ENCODE data around the genes AGPS and PLEKHA3.

DNA sequence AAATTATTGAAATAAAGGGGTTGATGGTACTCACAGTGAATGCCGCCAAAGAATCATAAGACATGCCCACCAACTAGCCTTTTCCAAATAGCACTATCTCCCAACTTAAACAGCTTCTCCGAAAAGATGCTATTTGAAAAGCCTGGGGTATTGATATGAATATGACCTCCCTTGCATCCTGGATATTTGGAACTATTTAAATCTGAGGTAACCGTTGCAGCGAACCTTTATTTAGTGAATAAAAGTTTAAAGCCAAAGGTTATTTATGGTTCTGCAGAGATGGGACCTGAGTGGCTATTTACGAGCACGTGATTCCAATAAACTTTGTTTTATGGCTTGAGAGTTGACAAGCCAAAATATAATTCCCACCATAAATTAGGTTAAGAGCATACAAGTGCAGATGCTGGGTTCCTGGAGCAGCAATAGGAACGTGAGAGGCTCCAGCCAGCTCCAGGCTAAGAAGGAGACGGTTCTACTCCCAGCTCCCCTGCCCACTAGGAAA is 5.3 kb upstream of the HOXD4 start:
- PRO-cap, 6 experiments: no peak in any of the 6 experiments
- RAMPAGE, long total RNA, 2 experiments: no peak in any of the 2 experiments
- RRBS: no CpG with 5 or more reads among the region's 8 CpGs

DNA sequence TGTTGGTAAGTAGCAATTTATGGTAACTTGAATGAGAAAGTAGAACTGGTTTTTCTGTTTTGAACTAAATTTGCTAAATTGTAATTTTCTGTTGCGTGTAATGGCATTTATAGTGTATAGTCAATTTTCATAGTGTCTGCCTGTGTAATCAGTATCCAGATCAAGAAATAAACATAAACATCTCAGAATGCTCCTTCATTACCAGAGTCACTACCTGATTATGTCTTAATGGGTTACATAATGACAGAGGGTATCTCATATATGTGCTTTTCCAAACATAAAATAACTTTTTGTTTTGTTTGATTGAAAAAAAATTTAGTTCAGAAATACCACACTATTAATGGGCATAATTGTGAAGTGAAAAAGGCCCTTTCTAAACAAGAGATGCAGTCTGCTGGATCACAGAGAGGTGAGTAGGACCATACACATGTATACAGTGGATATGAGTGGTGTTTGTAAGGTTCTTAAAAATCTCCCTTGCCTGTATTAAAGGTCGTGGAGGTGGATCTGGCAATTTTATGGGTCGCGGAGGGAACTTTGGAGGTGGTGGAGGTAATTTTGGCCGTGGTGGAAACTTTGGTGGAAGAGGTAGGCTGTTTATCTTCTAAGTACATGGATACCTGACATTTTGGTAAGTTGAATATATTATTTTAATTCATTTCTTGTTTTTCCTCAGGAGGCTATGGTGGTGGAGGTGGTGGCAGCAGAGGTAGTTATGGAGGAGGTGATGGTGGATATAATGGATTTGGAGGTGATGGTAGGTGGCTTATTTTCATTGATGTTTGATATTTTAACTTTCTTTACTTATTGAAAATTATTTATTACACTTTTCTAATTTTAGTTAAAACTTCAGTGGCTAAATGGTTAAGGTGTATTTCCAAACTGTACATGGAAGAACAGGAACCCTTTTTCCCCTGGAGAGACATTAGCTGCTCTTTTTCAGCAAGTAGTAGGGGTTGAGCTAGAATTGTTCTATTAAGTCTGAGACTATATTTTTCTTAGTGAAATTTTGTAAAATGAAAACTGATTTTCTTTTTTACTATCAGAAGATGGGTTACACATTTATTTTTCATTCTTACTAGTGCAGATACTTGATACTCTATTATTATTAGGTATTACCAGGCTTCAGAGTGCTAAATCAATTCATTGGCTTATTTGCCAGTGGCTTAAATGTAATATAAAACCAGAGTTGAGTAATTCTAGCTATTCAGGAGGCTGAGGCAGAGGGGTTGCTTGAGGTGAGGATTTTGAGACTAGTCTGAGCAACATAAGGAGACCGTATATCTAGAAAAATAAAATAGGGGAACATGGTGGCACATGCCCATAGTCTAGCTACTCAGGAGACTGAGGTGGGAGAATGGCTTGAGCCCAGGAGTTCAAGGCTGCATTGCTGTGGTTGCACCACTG is 4.1 kb downstream of the HNRNPA3 start:
- PRO-cap, 6 experiments: peak in 1 of 6 experiments; most common plus-strand start position 384 of the sequence (in 1)
- RAMPAGE, long total RNA, 2 experiments: no peak in any of the 2 experiments
- RRBS: no CpG with 5 or more reads among the region's 6 CpGs

- PRO-cap, 6 experiments: no peak in any of the 6 experiments
- RAMPAGE, long total RNA, 2 experiments: start-site peak on the minus strand in 1 of 2 experiments, at chr2:177234007-177234266 at its widest, 19 to 23 reads per replicate
- RRBS: no CpG with 5 or more reads among the region's 4 CpGs
These were observed 21.5 kb downstream of the HNRNPA3 start for GRCh38 chr2:177233805-177234720.

GRCh38 chr2:177240607-177241414 is 23.7 kb downstream of the NFE2L2 start:
- PRO-cap, 6 experiments: no peak in any of the 6 experiments
- RAMPAGE, long total RNA, 2 experiments: no peak in any of the 2 experiments
- RRBS: no CpG with 5 or more reads among the region's 2 CpGs

DNA sequence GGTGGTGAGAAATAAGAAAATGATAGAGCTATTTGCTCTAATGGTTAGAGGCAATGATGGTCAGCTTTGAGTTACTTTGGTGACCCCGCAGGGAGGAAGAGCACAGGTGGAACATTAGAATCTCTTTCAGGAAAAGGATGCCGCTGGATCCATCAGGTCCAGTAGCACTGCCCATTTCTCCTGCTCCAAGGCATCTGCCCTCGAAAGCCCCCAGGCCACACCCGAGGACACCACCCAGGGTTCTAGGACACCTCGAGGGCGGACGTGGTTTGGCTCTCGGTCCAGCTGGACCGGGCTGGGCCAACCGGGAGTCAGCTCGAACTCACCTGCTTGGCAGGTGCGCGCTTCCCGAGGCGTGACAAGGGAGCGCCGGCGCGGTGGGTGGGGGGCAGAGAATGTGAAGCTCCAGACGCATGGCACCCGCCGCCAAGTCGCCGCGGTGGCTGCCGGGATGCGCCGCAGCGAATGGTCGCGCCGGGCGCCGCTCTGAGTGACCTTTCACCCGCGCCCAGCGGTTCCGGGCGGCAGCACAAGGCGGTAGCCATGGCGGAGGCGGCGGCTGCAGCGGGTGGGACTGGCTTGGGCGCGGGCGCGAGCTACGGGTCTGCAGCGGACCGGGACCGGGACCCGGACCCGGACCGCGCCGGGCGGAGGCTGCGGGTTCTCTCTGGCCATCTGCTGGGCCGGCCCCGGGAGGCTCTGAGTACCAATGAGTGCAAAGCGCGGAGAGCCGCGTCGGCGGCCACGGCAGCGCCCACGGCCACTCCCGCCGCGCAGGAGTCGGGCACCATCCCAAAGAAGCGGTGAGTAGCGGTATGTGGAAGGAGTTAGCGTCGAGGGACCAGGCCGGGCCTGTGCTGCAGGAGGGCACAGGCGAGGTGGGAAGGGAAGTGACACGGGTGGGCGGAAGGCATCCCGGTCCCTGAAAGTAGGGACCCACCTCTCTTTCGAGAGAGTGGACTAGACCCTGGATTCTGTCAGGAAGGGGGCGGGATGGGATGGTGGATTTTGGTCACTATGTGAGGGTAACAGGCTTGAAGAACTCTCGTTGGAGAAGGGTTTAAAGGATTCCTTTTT is at the start of gene AGPS:
AGPS (plus strand) TSS at position 527 of the 1,077 bp plus-strand sequence.
- PRO-cap, 6 experiments: peak in 6 of 6 experiments; most common plus-strand start position 530 of the sequence (in 4); most common minus-strand start position 445 of the sequence (in 6)
- RAMPAGE, long total RNA, 2 experiments: start-site peak on the minus strand in 2 of 2 experiments, centred at positions 430 to 439 of the sequence, 71 to 91 reads per replicate
- RRBS: 1% methylated on average over 41 of the region's 86 CpGs

- PRO-cap, 6 experiments: peak in 1 of 6 experiments; most common minus-strand start chr2:177915351 (in 1)
- RAMPAGE, long total RNA, 2 experiments: no peak in any of the 2 experiments
- RRBS: no CpG with 5 or more reads among the region's 3 CpGs
These were observed 157.5 kb downstream of the PDE11A start for GRCh38 chr2:177915125-177915480.

DNA sequence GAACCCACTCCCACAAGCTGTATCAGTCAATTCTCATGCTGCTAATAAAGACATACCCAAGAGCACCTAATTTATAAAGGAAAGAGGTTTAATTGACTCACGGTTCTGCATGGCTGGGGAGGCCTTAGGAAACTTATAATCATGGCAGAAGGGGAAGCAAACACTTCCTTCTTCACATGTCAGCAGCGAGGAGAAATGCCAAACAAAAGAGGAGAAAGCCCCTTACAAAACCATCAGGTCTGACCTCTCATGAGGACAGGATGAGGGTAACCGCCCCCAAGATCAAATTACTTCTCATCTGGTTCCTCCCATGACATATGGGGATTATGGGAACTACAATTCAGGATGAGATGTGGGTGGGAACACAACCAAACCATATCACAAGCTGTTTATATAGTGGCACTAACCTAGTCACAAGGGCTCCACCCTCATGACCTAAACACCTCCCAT is 109.9 kb downstream of the OSBPL6 start:
- PRO-cap, 6 experiments: no peak in any of the 6 experiments
- RAMPAGE, long total RNA, 2 experiments: no peak in any of the 2 experiments
- RRBS: no CpG with 5 or more reads among the region's 3 CpGs

- PRO-cap, 6 experiments: peak in 6 of 6 experiments; most common plus-strand start chr2:178450650 (in 1); most common minus-strand start chr2:178450740 (in 4)
- RAMPAGE, long total RNA, 2 experiments: no peak in any of the 2 experiments
- RRBS: under 1% methylated on average over 24 of the region's 49 CpGs
These were observed 728 bp downstream of the PRKRA start for GRCh38 chr2:178450058-178450836.

GRCh38 chr2:178454465-178455102 is 3.4 kb downstream of the PJVK start:
- PRO-cap, 6 experiments: no peak in any of the 6 experiments
- RAMPAGE, long total RNA, 2 experiments: no peak in any of the 2 experiments
- RRBS: no CpG with 5 or more reads among the region's 9 CpGs

DNA sequence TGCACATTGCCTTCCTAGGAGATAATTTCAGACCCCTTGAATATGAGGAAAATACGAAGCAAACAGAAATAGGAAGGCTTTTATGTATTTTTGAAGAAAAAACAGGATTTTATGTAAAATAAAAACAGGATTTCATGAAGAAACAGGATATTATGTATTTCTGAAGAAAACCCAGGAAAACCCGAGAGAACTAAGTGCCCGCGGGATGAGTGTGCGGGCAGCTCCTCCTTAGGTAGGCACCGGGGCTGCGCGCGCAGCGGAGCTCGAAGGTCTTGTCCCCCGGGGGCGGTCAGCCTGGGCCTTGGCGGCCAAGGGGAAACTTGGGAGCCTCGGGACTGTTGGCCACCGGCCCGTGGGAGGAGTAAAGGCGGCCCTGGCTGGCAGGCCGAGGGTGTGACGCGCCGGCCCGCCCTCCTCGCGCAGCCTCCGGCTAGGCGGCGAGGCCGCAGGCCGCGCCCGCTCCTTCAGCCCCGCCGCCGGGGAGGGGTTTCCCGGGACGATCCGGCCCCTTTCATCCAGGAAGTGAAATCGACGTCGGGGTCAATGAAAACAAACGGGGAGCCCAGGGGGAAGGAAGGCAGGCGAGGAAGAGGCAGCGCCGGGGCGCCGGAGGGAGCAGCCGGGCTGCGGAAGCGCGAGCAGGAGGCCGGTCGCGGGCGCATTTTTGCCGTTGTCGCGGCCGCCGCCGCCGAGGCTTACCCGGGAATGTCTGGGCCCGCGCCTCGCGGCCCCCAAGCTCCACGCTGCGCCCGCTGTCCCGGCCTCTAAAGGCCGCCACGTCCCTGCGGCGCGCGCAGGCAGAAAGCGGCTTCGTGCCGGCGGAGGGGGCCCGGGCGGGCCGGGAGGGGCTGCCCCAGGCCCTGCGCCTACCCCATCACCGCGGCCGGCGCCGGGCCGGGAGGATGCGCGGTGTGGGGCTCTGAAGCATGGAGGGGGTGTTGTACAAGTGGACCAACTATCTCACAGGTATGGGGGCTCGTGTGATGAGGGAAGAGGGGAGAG is at the start of gene PLEKHA3:
PLEKHA3 (plus strand) TSS at position 514 of the 1,002 bp plus-strand sequence.
- PRO-cap, 6 experiments: peak in 6 of 6 experiments; most common plus-strand start position 546 of the sequence (in 3); most common minus-strand start position 296 of the sequence (in 3)
- RAMPAGE, long total RNA, 2 experiments: no peak in any of the 2 experiments
- RRBS: 1% methylated on average over 39 of the region's 94 CpGs

- PRO-cap, 6 experiments: no peak in any of the 6 experiments
- RAMPAGE, long total RNA, 2 experiments: no peak in any of the 2 experiments
- RRBS: no CpG with 5 or more reads among the region's 4 CpGs
These were observed 10.2 kb downstream of the PLEKHA3 start for GRCh38 chr2:178490374-178490983.

DNA sequence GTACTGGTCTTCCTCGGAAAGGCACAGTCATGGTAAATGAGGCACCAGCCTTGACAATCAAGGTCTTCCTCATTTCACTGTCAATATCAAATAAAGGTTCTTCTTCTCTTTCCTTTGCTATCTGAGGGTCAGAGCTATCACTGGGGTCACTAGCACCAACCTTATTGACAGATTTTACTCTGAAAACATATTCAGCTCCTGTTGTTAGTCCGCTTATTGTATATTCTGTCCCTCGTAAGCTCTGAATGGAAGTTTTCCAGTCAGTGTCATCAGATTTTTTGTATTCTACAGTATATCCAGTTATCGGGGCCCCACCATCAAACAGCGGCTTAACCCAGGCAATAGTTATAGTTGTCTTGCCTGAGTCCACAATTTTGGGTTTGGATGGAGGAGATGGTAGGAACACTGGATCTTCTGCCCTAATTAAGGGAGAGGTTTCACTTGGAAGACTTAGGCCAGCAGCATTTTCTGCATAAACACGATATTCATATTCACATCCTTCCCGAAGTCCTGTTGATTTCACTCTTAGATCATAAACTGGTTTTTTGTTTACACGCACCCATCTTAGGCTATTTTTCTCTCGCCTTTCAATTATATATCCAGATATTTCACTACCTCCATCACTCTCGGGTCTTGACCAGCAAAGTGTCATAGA is 79.7 kb downstream of the PLEKHA3 start:
- PRO-cap, 6 experiments: peak in 3 of 6 experiments; most common minus-strand start position 273 of the sequence (in 2)
- RAMPAGE, long total RNA, 2 experiments: no peak in any of the 2 experiments
- RRBS: no CpG with 5 or more reads among the region's 10 CpGs

DNA sequence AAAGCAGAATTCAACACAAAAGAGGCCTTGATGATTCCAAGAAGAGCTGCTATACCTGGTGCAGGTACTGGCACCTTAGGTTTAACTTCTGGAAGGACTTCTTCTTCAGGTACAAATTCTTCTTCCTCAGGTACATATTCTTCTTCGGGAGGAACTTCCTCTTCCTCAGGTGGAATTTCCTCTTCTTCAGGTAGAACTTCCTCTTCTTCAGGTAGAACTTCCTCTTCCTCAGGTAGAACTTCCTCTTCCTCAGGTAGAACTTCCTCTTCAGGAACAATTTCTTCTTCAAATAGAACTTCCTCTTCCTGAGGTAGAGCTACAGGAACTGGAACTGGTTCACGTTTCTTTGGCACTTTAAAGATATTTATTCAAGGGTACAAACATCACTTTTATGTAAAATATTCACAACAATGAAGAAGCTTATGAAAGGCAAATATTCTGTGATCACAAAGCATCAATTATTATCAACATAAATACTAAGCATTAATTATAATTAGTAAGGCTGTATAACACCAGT is 129.6 kb downstream of the TTN start:
- PRO-cap, 6 experiments: no peak in any of the 6 experiments
- RAMPAGE, long total RNA, 2 experiments: no peak in any of the 2 experiments
- RRBS: no CpG with 5 or more reads among the region's 2 CpGs

GRCh38 chr2:178739463-178740313 is 67.5 kb downstream of the TTN start:
- PRO-cap, 6 experiments: peak in 3 of 6 experiments; most common minus-strand start chr2:178740132 (in 3)
- RAMPAGE, long total RNA, 2 experiments: no peak in any of the 2 experiments
- RRBS: no CpG with 5 or more reads among the region's 10 CpGs

DNA sequence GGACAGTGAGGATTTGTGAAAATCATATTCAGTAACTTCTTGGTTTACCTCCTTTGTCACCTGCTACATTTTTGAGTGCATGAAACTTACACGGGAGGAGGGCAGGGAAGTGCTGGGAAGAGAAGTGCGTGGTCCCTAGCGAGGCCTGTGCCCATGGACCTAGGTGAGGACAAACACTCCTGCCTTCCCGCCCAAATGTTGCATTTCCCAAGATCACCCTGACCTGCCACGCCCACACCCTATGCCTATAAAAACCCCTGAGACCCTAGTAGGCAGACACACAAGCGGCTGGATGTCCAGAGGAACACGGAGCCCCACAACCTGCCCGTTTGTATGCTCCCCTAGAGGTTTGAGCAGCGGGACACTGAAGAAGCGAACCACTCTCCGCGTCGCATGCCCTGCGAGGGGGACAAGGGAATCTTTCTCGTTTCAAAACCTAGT is 8.2 kb downstream of the TTN start:
- PRO-cap, 6 experiments: peak in 5 of 6 experiments; most common plus-strand start position 275 of the sequence (in 5); most common minus-strand start position 197 of the sequence (in 2)
- RAMPAGE, long total RNA, 2 experiments: no peak in any of the 2 experiments
- RRBS: no CpG with 5 or more reads among the region's 15 CpGs

DNA sequence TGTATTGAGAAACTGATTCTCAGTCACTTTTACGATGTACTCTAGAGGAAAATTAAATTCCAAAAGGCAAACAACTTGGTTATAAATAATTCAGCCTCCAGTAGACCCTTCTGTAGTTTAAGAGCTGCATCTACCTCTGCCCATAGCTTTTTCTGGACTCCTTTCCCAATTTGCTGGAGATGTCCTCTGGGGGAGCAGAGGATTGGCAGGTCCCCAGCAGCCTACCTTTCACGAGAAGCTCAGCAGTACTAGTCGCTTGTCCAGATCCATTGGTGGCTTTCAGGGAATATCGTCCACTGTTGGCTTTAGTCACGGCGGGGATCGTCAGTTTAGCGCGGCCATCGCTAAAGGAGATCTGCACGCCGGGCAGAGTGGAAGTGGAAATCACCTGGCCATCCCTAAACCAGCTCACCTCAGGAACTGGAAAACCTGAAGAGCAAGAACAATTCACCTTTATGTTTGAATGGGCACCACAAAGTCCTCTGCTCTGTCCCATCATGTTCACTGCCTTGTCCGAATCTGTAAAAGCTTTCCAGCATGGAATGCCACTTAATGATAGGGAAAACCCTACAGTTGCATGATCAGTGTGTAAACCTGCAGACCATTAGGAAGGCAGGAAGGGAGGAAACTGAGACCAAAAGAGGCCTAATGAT is 5.2 kb downstream of the TTN start:
- PRO-cap, 6 experiments: peak in 2 of 6 experiments; most common minus-strand start position 283 of the sequence (in 2)
- RAMPAGE, long total RNA, 2 experiments: no peak in any of the 2 experiments
- RRBS: no CpG with 5 or more reads among the region's 13 CpGs

GRCh38 chr2:178808640-178809472 is 1.6 kb upstream of the TTN start:
- PRO-cap, 6 experiments: peak in 1 of 6 experiments; most common minus-strand start chr2:178808907 (in 1)
- RAMPAGE, long total RNA, 2 experiments: no peak in any of the 2 experiments
- RRBS: no CpG with 5 or more reads among the region's 8 CpGs

DNA sequence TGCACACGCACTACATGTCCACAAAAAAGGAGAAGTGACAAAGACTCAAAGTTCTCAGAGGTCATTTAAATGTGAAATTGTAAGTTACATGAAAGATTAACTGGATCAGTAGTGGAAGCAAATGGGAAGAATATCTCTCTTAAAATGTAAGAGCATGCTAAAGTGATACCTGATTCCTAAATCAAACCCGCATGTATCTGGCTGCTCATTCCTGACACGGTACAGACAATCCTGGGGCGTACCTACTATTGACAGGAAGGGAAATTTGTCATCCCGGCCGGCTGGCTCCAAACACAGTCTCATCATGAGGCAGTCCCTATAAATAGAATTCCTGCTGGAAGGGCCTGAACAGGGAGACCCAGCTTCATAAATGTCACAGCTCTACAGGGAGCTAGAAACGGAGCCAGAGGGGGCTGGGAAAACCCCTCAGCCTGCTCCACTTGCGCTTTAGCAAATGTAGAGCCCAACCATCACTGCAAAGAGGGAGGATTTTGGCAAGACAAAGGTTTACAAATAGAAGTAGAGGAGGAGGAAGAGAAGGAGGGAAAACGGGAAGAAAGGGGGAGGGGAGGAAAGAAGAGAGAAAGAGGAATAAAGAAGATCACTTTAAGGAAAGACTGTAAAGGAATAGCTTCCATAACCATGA is 56.6 kb upstream of the TTN start:
- PRO-cap, 6 experiments: peak in 3 of 6 experiments; most common plus-strand start position 367 of the sequence (in 1); most common minus-strand start position 223 of the sequence (in 2)
- RAMPAGE, long total RNA, 2 experiments: no peak in any of the 2 experiments
- RRBS: no CpG with 5 or more reads among the region's 9 CpGs

- PRO-cap, 6 experiments: no peak in any of the 6 experiments
- RAMPAGE, long total RNA, 2 experiments: no peak in any of the 2 experiments
- RRBS: no CpG with 5 or more reads among the region's 1 CpG
These were observed 44.0 kb downstream of the SESTD1 start for GRCh38 chr2:179220510-179221059.

GRCh38 chr2:179558154-179558653 is 293.6 kb upstream of the SESTD1 start:
- PRO-cap, 6 experiments: no peak in any of the 6 experiments
- RAMPAGE, long total RNA, 2 experiments: no peak in any of the 2 experiments